ENCODE results near the genes CSNKA2IP, EPHA6 and OR5H15.

DNA sequence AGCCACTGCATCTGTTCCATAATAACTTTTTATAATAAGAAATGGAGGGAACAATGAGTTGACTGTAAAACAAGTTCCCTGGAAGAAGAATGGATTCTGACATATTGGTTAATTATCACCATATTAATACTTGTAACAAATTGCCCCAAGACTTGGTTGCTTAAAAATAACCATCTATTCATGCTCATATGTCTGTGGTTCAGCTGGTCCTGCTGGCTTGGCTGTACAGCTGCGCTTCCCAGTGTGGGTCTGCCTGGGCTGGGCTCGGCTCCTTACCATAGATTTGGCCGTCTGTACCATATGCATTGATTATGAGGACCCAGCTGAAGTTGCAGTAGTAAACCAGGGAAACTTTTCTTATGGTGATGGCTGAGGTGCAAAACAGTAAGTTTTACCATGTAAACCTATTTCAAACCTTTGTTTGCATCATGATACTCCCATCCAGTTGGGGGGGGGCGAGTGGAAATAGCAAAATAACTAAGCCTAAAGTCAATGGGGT is 15.3 kb upstream of the CNTN3 start:
- PRO-cap: unidirectional peak, plus-strand start at position 211 of the sequence
- RAMPAGE, long total RNA, 4 experiments: no peak in any of the 4 experiments

- PRO-cap: no peak
- RAMPAGE, long total RNA, 4 experiments: no peak in any of the 4 experiments
These were observed 163 bp downstream of the ROBO2 start for GRCh38 chr3:77040216-77040308.

DNA sequence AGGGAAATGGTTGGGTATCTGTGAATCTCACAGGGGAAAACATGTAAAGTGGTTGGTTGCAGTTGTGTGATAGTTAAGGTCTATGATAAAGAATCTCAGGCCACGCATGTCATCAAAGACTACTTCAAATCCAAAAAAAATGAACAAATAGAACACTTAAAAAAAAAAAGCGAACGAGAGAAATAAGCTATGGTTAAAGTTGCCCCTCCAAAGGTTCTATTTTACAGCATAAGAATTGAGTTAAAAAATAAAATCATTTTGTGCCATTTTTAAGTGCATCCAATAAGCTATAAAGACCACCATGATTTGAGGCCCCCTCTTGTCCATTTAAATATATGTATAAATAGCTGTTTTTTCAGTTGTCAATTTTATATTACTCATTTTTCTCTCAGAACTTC is 1008.6 kb downstream of the ROBO1 start:
- PRO-cap: unidirectional peak, plus-strand start at position 161 of the sequence
- RAMPAGE, long total RNA, 4 experiments: no peak in any of the 4 experiments

DNA sequence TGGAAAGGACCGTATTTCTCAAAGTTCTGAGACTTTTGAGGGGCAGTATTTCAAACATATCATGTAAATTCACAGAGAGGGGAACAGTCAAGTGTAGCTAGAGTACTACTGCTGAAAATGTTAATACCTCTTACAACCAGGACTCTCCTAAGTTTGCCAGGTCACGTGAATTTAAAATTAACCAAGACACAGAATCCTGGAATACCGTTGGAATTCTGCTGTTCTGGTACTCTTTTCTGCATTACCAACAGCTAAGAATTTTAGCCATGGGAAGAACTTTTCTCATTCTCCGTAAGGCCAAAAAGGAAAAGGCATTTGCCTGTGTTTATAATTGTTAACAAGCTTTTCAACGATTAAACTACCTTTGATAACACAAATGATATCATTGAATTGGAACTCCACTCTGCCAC is 567 bp upstream of the GBE1 start:
- PRO-cap: no peak
- RAMPAGE, long total RNA, 4 experiments: no peak in any of the 4 experiments

DNA sequence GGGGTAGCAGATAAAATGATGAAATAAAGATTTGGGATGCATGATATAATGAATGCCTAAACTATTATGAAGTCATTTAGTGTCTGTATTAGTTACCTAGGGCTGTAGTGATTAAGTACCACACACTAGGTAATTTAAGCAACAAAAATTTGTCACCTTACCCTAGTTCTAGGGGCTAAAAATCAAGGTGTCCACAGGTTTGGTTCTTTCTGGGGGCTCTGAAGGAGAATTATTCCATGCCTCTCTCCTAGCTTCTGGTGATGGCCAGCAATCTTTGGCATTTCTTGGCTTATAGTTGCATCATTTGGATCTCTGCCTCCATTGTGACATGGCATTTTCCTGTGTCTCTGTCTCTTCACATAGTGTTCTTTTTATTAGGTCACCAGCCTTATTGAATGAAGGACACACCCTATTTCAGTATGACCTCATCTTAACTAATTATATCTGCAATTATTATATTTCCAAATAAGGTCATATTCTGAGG is 3.1 kb upstream of the GBE1 start:
- PRO-cap: no peak
- RAMPAGE, long total RNA, 4 experiments: no peak in any of the 4 experiments

DNA sequence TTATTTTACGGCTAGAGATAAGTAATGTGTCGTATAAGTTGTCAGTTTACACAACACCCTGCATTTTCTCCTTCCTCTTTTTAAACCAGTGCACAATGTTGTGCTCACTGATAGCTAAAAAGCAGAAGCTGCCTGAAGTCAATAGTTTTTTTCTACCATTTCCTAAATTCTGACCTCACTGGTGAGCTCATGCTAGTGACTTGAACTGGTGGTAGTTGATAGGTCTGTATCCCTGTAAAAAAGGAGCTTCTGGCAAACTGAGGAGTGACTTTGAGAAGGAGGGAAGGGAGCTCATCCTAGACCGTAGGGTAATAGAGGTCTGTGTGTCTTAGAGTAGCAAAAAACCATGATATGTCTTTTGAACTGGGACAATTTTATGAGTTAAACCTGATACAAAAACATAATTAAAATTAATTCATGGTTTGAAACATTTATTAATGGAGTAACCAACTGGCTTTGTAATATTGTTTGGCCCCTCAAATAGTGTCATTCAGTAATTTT is 368.7 kb upstream of the GBE1 start:
- PRO-cap: no peak
- RAMPAGE, long total RNA, 4 experiments: no peak in any of the 4 experiments

- PRO-cap: no peak
- RAMPAGE, long total RNA, 4 experiments: no peak in any of the 4 experiments
These were observed 1005.3 kb upstream of the CADM2 start for GRCh38 chr3:83953357-83954071.

DNA sequence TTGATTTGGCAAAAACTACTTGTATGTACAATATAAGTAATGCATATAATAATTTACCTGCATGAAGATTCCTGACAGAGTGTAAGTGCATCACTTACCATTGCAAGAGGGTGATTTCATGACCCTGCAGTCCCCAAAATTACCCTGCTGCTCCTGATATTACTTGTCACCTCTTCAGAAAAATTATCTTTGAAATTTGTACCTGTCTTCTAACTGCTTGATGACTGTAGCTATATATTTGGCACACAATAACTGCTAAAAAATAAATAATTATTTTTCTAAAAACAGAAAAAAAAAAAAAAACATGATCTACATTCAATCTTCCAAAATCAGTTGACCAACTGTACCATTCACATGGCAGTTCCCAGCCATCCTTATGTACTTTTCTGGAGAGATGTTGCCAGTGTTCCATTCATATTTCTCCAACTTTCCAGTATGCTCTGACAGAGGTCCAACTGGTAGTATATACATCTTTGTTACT is 153.6 kb upstream of the CADM2 start:
- PRO-cap: no peak
- RAMPAGE, long total RNA, 4 experiments: no peak in any of the 4 experiments

DNA sequence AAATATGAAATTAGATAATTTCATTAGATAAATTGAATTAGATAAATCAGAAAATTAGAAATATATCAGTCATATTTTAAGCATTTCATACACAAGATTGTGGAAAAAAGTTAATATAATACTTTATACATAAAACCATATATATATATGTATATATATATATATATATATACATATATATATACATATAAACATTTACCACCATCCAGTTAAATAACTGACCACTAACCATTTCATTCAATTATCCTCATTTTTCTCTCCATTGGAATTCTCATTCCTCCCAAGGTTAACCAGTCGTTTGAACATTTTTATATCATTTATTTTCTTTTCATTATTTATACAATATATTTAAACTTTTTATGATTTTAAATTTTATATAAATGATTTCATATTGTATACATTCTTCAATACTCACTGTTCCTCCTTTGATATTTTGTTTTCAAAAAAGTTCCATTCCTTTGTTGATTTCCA is 424.6 kb downstream of the CADM2 start:
- PRO-cap: no peak
- RAMPAGE, long total RNA, 4 experiments: no peak in any of the 4 experiments

GRCh38 chr3:86389970-86390397 is 601.0 kb downstream of the VGLL3 start:
- PRO-cap: no peak
- RAMPAGE, long total RNA, 4 experiments: no peak in any of the 4 experiments

- PRO-cap: no peak
- RAMPAGE, long total RNA, 4 experiments: no peak in any of the 4 experiments
These were observed 8.1 kb downstream of the VGLL3 start for GRCh38 chr3:86982696-86983359.

GRCh38 chr3:87088487-87088916 is 97.6 kb upstream of the VGLL3 start:
- PRO-cap: unidirectional peak, plus-strand start at chr3:87088730
- RAMPAGE, long total RNA, 4 experiments: no peak in any of the 4 experiments

DNA sequence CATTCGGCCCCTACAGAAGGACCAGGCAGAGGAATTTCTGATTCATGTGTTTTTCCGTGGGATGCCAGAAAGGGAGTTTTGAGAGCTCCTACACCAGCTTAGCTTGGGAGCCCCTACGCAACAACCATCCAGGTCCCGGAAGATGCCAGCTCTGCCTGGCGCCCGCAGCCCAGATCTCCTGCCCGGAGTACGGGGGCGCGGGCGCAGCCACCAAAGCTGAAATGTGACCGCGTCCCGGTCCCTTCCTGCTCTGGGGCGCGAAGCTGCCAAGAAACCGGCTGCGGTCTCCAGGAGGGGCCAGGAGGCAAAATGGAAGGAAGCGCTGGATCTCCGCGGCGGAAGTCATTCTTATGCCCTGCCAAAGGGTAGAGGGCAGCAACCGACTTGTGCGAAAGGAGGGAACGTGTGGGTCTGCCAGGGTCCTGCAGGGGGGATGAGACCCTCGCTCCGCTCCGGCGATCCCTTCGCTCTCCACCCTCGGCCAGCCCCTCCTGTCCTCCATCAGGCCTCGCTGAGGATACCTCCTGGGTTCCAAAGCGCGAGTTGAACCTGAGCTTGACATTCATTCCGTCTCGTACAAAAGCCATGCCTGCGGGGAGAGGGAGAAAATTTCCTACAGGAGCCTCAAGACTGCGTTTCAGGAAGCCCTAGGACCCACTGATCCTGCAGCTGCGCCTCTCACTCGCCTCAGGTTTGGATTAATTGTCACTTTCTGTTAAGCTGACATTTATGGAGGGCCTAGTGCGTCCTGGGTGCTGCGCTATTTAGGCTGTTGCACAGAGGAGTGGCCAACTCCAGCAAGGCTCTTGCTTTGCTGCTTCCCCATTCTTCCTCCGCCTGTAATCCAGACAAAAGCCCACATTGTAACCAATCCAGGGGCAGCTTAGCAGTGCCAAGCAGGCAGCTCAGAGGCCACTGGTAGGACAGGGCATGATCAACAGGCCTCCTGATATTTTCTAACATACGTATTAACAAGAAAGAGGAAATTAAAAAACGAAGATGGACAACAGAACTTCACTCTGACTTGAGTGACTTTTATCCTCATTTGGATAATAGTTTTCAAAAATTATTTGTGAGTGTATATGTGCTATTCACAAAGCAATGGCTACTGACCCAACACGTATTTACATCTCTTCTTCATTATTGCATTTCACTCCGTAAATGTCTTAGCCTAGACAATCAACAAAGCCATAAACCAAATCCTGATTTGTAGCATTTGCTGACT is 98.4 kb upstream of the VGLL3 start:
- PRO-cap: unidirectional peak, minus-strand start at position 786 of the sequence; unidirectional peak, minus-strand start at position 835 of the sequence
- RAMPAGE, long total RNA, 4 experiments: no peak in any of the 4 experiments

- PRO-cap: no peak
- RAMPAGE, long total RNA, 4 experiments: no peak in any of the 4 experiments
These were observed 9.7 kb downstream of the CHMP2B start for GRCh38 chr3:87236793-87237316.

DNA sequence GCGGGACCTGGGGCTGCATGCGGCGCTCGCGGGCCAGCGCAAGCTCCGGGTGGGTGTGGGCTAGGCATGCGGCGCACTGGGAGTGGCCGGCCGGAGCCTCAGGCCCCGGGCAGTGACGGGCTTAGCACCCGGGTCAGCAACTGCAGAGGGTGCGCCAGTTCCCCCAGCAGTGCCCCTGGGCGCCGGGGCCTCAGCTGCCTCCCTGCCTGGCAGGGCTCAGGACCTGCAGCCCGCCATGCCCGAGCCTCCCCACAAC is 98.9 kb upstream of the POU1F1 start:
- PRO-cap: unidirectional peak, minus-strand start at position 78 of the sequence
- RAMPAGE, long total RNA, 4 experiments: no peak in any of the 4 experiments

GRCh38 chr3:88205527-88205756 is 55.7 kb downstream of the C3orf38 start:
- PRO-cap: no peak
- RAMPAGE, long total RNA, 4 experiments: no peak in any of the 4 experiments

DNA sequence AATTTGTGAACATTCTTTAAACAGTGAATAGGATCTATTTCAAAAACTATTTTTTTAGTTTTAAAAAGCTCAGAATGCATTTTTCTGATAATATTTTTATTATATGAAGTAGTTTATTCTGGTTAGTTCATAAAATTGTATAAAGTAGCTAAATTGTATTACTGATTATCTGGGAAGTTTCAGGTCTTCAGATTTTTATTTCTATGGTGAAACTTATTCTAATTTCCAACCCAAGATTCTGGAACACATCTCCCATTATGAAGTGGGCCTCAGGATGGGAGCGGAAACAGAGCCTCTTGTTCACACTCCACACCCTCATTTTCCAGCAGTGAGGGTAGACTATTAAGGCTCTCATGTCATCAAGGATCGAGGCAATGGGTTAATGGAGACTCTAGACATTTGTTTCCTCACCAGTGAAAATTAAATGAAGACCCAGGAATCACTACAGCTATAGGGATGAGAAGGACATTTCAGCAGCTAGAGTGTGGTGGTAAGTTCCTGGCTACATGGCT is at the start of gene CSNKA2IP:
TSS of gene CSNKA2IP (plus strand) at position 303 of the 512 bp plus-strand sequence.
- PRO-cap: no peak
- RAMPAGE, long total RNA, 4 experiments: no peak in any of the 4 experiments

DNA sequence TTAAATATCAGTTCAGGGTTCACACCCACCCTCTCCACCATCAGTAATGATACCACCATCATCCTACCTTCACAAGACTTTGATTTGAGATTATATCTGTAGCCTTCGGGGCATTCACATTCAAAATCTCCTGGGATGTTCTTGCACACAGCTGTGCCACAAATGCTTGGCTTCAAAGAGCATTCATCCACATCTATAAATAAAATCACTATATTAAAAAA is 73.0 kb downstream of the PROS1 start:
- PRO-cap: no peak
- RAMPAGE, long total RNA, 4 experiments: no peak in any of the 4 experiments

DNA sequence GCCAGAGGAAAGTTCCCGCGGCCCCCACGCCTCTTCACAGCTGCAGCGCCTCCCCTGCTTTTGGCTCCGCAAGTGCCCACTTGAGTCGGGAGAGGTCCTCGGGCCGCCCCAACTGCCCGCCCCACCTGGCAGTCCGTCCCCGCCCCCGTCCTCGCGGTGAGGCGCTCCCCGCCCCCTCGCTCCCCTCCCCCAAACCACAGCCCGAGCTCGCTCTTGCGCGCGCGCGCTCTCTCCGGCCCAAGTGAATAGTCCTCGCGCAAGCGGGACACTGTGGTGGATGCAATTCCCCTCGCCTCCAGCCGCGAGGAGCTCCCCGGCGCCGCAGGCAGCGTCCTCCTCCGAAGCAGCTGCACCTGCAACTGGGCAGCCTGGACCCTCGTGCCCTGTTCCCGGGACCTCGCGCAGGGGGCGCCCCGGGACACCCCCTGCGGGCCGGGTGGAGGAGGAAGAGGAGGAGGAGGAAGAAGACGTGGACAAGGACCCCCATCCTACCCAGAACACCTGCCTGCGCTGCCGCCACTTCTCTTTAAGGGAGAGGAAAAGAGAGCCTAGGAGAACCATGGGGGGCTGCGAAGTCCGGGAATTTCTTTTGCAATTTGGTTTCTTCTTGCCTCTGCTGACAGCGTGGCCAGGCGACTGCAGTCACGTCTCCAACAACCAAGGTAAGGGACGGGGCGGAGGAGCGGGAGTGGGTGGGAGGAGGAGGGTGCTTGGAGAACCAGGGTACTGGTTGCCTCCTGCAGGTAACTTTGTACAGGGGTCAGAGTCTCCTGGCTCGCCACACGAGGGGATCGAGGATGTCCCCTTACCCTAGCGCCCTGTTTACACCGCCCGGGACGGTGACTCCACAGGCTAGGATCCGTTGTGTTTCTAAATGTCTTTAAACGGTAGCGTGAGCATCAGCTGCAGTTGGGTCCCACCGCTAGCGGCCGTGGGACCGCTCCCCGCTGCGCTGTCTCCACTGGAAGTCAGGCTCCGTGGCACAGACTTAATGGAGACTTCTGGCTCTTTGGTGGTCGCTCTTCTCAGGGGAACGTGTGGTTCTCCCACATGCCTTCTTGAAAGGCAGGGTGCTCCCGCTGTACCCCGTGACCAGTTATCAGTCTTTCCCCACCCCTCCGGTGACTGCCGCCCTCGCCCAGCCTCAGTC is at the start of gene EPHA6:
TSS of gene EPHA6 (plus strand) at position 248 of the 1,150 bp plus-strand sequence.
- PRO-cap: no peak
- RAMPAGE, long total RNA, 4 experiments: start-site peak on the plus strand in 1 of 4 experiments, centred at position 404 of the sequence, 6 reads per replicate

GRCh38 chr3:98166507-98166992 is at the start of gene OR5H15:
TSS of gene OR5H15 (plus strand) at chr3:98166696.
- PRO-cap: no peak
- RAMPAGE, long total RNA, 4 experiments: no peak in any of the 4 experiments